Camera-type eye (tissue), 1 donor: ENCODE measurements around a stretch of chr17.

DNA sequence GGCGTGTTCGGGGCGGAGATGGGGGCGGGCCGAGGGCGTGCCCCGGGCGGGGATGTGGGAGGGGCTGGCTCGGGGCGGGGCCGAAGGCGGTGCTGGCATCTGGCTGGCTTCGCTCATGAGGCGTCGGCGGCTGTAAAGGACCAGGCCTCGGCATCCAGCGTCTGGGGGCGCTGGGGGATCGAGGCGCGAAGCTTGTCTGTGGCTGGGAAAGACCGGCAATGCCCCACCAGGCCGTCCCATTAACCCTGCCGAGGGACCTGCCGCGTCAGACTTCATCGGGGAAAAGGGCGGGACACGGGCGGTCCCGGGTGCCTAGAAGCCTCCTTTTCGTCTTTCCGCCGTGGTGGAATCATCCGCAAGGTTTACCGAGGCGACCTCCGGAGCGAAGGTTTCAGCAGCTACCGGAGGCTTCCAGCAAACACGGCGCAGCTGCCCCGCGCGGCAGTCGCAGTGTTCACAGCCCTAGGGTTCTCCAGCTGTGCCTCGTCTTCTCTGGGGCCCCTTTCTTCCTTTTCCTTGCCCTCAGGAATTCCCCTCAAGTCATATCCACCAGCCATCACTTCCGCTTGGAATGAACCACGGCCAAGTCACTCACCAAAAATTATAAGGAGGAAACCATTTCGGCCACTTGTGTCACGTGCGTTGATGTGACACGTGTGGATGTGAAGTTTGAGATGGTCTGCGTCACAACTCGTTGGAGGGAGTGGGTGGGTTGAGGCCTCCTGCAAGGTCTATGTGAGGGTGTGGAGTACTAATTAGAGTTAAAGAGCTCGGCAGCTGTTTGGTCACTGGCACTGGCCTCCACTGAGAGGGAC is 506 bp upstream of the ERN1 start:
- RAMPAGE, long total RNA: no peak

DNA sequence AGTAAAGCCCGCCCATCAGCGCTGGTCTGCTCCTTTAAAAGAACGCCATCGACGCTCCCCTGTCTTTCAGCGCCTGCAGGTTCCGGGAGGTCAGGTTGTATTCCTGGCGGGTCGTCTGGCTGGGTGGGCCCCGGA is 15.8 kb upstream of the ERN1 start:
- RAMPAGE, long total RNA: start-site peak on the plus strand centred at position 67 of the sequence, 6 bp wide, 22 reads

- RAMPAGE, long total RNA: no peak
These were observed 41.1 kb upstream of the ERN1 start for GRCh38 chr17:64170936-64171576.

DNA sequence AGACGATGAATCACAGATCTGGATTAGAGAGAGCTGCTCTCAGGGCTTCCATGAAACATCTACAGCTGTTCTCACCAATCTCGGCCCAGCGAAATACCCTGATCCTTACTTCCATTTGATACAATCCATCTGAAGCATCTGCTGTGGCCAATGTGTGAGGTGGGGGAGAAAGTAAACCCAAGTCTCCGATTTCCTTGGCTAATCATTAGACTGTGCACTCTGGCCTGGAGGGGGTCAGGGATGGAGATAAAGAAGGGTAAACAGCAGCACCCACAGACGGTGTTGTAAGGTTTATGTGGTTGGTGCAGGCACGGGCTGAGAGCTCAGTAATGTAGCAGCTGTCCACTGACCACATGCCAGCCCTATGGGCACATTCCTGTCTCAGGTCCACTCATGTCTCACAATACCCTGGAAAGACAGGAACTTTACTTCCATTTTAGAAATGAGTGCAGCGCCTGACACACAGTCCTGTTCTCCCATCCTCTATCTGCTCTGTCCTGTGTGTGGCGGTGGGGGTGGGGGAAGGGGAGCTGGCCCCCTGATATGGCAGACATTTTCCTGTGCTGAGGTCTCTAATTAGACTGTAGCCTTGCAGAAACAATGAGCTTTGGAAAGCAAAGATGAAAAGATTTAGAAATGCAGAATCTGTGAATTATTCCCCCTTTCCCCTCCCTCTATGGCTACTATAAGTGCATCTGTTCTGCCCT is 48.3 kb upstream of the ERN1 start:
- RAMPAGE, long total RNA: no peak

DNA sequence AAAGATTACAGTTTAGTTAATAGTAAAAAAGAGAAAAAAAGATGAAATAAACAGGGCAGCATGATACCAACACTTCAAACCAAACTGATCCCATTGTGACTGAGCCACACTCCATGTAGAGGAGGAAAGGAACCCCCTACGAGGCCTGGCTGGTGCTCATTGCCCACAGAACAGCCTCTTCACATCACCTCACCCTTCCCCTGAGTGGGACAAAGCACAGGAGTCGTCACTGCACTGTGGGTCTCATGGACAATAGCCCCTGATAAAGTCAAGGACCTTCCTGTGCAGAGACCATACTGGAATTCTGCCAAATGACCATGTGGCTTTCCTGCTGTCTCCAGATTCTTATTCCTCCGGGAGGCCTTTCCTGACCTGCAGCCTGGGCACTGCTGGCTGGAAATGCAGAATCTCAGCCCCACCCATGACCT is 60.4 kb upstream of the ERN1 start:
- RAMPAGE, long total RNA: no peak

GRCh38 chr17:64237758-64238095 is 25.3 kb downstream of the TEX2 start:
- RAMPAGE, long total RNA: no peak

DNA sequence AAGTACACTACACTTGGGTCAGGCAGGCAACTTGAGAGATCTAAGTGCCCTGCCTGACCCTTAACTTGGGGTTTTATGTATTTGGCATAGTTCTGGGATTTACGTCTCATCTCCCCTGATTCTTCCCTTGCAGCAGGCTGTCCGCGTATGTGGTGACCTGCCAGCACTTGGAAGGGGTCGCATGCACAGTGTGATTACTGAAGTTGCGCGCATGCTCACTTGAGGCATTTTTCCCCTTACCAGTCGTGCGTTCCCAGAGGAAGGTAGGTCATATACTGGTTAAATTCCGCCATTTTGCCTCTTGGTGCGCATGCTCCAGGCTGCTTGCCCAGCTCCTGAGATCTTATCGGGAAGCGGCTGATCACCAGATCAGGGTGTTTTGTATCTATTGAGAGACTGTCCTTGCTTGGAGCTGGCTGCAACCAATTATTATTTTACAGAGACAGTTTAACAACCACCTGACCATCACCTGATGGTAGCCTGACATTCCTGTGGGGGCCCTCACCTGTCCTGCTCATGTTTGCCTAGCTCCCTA is 56.5 kb upstream of the TEX2 start:
- RAMPAGE, long total RNA: no peak

DNA sequence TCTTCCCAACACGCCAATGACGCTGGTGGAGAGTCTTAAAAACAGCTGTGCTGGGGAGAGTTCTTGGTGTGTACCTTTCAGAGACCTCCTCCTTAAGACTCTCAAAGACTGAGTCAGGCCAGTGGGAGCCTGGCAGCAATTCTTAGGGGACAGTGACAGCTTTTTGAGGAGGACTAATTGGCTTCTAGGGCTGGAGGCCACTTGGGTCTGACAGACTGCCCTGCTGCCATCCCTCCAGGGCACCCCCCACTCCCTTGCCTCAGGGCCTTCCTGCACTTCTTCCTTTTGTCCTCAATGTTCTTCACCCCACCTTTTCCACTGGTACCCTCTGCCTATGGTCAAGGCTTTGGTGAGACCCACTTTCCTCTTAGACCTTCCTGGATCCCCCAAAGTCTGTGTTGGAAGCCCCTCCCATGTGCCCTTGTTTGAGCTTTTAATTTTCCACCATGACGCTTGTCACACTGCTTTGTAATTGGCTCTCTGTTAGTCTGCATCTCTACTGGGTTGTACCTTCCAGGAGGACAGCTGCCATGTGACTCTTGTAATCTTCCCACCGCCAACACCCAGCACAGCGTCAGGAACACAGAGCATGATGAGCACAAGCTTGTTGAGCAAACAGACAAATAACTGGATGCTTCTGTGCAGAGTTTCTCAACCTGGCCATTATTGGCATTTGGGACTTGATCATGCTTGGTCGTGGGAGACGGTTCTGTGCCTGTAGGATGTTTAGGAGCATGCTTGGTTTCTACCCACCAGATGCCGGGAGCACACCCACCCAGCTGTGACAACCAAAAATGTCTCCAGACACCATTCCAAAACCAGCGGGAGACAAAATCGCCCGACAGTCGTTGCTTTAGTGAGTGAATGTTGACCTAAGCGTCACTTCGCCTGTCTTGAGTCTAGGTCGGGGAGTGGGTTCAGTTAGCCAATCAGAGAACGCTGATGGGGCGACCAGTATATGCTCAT is 57.4 kb upstream of the TEX2 start:
- RAMPAGE, long total RNA: no peak

DNA sequence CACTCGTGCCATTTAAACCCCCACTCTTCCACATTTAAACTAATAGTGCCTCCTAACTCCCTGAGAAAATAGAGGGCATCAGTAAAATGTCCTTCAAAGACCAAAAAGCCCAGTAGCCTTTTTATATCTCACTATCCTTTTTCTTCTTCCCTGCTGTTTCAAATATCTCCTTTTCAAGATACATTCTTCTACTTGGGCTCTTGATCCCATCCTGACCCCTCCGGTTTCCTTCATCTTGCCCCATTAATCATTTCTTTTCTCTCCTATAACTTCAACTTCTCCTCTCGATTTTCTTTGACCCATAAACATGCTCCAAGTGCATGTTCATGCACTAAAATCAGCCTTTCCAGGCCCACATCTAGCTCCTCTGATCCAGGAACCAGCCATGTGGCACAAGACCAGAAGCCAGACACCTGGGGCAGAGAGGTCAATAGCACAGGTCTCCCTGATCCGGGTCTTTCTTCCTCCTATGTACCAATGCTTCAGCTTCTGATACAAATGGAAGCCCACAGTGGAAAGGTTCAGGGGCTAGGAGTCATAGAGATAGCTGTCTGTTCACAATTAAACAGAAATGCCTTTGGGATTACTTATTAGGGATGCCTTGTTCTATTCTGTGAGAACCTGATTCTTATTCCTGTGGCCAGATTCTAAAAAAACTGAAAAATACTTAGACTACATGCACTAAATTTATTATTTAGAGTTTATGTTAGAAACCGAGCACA is 11.8 kb downstream of the POLG2 start:
- RAMPAGE, long total RNA: no peak

DNA sequence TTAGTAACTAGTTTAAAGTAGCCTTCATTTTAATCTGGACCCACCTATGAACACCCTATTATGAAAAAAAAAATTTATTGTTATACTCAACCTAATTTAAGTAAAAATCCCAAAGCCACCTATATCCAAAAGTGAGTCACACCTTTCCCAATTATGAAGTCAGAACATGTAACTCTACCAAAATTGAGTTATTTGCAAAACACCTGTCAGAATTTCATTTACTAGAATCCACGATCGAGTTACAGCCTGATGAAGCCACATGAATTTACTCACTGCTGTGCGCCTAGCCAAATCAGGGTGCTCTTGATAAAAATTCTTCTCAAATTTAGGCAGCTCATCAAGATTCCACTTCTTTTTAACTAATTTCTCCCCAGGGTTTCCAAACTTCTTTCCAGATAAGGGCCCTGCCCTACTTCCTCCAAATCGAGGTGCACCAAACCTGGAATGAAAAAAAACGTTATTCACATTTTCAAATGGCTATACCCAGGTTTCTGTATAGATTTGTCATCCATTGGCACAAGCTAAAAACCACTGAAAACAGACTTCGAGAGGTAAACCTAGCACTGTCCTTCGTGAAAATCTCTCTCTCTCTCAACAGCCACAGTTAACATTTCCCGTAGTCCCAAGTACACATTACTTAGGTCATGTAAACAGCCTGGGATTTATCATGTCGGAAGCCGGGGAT is 1.5 kb downstream of the DDX5 start:
- RAMPAGE, long total RNA: no peak

DNA sequence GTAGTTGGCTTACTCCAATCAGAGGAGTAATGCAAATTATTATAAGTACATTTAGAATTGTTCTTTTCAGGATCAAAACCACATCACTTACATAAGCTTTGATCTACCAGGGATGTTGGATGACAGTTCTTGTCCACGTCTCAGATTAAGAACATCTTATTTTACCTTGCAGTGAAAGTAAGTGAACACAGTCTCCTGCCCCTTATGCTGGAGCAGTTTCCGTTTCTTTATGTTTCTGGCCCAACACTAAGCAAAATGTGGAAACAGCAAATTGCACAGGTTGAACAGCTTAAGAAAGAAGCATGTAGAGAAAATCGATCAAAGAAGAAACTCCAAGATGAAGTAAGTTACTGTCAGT is 25.9 kb downstream of the CEP95 start:
- RAMPAGE, long total RNA: no peak

DNA sequence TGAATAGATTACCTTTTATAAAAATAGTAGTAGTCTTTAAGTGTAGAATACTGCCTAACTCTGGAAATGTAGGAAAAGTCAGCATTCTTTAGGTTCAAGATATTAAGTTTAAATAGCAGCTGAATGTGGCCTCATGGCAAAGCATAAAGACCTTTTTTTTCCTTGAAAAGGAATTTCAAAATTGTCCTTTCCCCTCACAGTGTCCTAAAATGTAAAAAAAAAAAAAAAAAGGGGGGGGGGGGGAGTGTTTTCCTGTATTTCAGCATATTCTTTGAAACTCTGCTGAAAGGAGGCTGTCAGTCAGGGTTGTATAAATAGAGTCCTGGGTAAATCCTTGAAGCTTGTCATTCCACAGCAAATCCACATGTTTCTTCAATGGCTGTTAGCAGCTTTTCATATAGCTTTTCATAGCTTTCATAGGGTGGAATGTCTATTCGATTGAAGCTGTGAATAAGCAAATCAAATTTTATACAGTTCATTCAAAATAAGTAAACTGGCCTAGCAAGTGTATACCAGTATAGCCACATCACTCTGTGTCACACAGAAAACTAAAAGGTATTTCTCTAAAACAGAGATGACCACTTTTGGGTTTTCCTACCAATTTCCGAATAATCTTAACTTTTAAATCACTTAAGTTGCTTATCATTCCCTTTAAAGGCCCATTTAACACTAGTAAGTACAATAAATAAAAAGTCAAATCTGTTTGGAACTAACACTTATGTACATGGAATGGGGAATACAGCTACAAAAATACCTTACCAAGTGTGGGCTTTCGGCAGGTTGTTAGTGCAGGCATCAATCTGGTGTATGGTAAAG is 38.9 kb downstream of the CEP95 start:
- RAMPAGE, long total RNA: no peak

DNA sequence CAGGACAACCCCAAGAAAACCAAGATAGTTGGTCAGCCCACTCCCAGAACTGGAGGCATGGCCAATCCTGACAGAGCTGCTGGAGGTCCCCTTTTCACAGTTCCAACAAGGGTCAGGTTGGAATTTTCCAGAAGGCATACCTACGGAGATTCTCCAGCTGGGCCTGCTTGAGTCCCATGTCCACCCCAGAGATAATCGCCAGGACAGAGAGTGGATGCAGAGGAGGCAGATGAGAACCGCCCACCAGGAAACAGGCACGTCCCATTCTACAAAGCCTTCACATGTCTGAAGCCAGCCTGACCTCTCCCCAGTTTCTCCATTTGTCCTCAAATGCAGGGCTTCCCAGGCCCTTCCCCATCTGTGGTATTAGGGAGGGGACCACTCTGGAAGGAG is 47.4 kb upstream of the SMURF2 start:
- RAMPAGE, long total RNA: no peak

GRCh38 chr17:64776532-64777753 is 114.8 kb upstream of the SMURF2 start:
- RAMPAGE, long total RNA: no peak

DNA sequence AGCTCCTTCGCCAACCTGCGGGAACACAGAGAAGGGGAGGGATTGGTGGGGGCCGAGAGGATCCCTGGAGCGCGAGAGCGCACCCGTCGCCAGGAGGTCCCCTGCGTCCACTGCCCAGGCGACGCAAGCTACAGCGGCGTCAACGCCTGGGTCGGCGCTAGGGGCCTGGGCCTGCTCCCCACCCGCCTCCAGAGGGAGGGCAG is 118.8 kb upstream of the SMURF2 start:
- RAMPAGE, long total RNA: no peak

- RAMPAGE, long total RNA: no peak
These were observed 66.5 kb upstream of the LRRC37A3 start for GRCh38 chr17:64985548-64986328.

DNA sequence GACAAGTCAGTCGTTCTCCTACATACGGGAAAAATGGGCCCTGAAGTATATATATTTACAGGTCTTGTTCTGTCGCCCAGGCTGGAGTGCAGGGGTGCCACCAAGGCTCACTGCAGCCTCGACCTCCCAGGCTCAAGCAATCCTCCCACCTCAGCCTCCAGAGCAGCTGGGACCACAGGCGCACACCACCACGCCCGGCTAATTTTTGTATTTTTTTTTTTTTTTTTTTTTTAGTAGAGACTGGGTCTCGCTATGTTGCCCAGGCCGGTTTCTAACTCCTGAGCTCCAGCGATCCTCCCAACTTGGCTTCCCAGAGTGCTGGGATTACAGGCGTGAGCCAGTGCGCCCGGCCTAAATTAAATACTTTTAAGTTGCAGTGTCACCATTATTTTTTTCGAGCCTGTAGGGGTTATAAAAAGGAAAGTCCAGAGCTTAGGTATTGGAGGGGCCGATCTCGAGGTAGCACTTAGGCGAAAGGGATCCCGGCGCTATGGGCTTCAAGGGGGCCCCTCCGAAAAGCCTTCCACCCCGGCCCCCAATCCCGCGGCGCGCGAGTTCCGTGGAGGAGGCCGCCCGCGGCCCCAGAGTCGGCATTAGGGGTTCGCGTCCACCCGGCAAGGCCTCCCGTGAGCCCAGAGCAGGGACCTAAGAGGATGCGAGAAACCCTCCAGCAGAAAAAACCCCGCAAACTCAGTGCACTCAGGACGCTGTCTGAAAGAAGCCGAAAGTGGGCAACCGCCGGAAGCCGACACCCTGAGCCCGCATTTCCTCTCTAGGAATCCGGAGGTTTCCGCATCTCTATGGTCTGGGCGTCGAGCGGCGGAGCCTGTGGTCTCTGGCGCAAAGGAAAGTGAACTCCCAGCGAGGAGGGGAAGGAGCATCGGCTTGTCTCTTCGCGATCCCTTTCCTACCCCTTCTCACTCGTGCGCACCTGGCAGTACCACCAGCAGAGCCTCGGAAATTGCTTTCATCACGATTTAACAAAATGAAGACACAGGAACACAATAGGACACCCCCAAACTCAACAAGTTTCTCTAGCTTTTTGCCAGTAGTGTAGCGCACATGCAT is 14.2 kb upstream of the RGS9 start:
- RAMPAGE, long total RNA: no peak

DNA sequence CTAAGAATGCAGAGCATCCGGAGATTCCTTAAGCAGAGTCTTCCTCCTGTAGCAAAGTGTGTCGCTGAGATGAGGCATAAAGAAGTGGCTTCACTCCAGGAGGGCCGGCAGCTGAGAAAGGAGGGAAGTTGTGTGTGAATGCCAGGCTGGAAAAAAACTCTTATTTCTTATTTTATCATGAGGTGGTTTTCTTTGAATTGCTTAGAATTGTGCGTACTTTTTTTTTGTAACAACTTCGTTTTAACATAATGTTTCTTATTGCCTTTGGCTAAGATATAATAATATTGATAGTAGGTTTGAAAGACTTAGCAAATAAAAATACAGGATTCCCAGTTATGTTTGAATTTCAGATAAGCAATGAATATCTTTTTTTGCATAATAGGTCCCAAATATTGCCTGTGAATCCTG is 46.8 kb downstream of the RGS9 start:
- RAMPAGE, long total RNA: no peak

DNA sequence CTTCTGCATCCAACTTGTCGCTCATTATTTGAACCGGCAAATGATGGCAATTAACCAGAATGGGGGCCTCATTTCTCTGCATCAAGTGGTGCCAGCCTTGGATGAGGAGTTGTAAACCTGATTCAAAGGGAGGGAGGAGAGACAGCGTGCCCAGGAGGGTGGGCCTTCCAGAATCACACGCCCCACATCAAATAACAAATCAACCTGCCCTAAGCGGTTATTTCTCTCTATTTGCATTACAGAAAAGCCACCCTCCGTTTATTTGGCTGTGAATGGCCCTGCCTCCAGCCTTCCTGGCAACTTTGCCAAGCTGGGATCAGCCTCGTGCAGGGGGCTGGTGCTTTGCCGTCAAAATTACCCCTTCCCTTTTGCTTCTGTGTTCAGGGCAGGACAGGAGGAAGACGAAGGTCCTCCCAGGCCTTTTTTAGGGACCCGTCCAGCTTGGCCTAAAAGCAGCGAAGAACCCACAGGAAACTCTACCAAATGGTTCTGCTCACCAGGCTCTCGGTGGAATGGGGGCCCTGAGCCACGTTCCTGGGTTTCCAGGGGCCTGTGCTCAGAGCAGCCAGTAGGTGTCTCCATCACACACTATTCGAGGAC is 156.7 kb downstream of the RGS9 start:
- RAMPAGE, long total RNA: no peak

GRCh38 chr17:65472634-65473184 is 88.7 kb downstream of the AXIN2 start:
- RAMPAGE, long total RNA: no peak